Measurements from ENCODE around the gene SEMA5A.

- PRO-cap = no peak
- RRBS, 2 experiments = no CpG with 5 or more reads among the region's 4 CpGs
Observed at GRCh38 chr5:4117676-4117974, 522.0 kb downstream of the IRX1 start.

- PRO-cap = no peak
- RRBS, 2 experiments = no CpG with 5 or more reads among the region's 14 CpGs
Observed at GRCh38 chr5:5271202-5271702, 131.1 kb downstream of the ADAMTS16 start.

DNA sequence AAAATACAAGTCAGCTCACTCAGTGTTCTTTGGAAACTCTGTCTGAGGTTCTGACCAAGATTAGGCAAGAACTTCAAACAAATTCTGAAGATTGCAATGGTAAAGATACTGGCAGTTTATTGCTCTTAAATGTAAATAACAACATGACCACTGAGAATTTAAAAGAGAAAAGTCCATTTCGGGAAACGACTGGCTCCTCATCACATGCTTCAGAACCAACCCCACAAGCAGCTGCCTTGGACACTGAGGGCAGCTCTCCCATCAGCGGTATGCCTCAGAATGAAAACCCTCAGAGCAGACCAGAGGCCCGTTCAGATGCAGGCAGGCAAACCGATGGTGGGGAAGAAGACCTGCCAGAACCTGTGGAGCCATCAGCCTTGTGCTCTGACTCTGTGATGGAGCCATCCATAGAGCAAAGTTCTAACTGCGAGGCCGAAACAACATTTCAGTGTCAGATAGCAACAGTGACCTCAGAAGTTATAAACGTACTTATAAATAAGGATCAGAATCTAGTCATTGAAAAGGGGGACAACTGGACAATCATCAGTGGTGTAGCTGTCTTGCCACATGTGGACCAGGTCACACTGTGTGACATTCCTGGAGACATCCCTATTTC is 40.7 kb downstream of the ICE1 start:
- PRO-cap = no peak
- RRBS, 2 experiments = no CpG with 5 or more reads among the region's 8 CpGs

DNA sequence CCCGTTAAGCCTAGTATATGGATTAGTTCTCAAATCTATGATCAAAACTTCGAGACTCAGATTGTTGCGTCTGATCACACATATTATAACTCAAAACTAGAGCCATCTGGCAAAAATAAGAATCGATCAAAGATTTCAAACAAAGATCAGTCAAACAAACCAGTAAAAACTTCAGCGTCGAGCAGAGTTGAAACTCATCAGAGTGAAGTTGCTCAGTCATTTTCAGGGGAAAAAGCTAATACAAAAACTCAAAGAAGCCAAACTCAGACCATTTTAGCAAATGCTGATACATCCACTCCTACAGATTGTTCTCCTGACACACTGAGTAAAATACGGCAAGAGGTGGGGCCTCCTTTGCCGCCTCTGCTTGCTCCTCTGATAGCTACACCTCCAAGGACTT is 41.4 kb downstream of the ICE1 start:
- PRO-cap = no peak
- RRBS, 2 experiments = no CpG with 5 or more reads among the region's 8 CpGs

- PRO-cap = no peak
- RRBS, 2 experiments = no CpG with 5 or more reads among the region's 3 CpGs
Observed at GRCh38 chr5:5634323-5634630, 211.8 kb downstream of the ICE1 start.

DNA sequence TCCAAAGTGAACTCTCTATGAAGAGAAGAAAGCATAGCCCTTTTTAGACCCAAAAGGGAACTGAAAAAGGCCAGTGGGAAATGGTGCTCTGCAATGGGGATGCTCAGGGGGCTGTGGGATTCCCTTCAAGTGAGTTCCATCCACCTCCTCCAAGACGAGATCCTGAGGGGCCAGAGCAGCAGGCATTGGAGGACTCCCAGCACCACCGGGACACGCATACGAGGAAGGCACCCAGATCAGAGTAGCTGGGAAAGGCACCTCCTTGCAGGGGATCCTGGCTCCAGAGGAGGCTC is 288.3 kb downstream of the MED10 start:
- PRO-cap = no peak
- RRBS, 2 experiments = no CpG with 5 or more reads among the region's 4 CpGs

DNA sequence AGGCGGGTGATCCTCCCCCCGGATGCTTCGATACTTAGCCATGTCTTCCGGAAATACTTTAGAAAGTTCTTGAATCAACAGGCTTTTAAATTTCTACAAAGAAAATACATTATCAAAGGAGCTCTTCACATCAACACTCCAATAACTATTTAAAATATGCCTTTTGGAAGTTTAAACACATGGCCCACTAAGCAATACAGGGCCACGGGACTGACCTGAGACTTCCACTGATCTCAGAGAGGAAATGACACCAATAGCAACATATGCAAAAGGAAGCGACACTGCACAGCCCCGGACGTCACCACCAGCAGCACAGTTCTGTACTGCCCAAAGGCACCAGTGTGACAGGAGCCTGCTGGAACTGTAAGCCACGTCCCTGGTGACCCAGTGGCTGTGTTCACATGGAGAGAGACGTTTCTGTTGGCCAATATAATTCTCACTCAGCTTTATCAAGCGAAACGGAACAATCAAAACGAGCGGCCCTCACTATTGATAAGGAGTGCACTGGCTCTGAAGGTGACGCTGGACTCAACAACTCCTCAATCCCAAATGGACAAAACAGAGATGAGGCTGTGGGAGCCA is 5.7 kb downstream of the MED10 start:
- PRO-cap = no peak
- RRBS, 2 experiments = no CpG with 5 or more reads among the region's 15 CpGs

GRCh38 chr5:6636042-6636942 is 3.1 kb downstream of the SRD5A1 start:
- PRO-cap = no peak
- RRBS, 2 experiments = no CpG with 5 or more reads among the region's 8 CpGs

GRCh38 chr5:6660745-6661130 is 27.5 kb downstream of the SRD5A1 start:
- PRO-cap = no peak
- RRBS, 2 experiments = no CpG with 5 or more reads among the region's 3 CpGs

GRCh38 chr5:6736947-6737418 is 23.8 kb downstream of the TENT4A start:
- PRO-cap = no peak
- RRBS, 2 experiments = no CpG with 5 or more reads among the region's 5 CpGs

- PRO-cap = no peak
- RRBS, 2 experiments = no CpG with 5 or more reads among the region's 13 CpGs
Observed at GRCh38 chr5:6759293-6759916, 46.2 kb downstream of the TENT4A start.

DNA sequence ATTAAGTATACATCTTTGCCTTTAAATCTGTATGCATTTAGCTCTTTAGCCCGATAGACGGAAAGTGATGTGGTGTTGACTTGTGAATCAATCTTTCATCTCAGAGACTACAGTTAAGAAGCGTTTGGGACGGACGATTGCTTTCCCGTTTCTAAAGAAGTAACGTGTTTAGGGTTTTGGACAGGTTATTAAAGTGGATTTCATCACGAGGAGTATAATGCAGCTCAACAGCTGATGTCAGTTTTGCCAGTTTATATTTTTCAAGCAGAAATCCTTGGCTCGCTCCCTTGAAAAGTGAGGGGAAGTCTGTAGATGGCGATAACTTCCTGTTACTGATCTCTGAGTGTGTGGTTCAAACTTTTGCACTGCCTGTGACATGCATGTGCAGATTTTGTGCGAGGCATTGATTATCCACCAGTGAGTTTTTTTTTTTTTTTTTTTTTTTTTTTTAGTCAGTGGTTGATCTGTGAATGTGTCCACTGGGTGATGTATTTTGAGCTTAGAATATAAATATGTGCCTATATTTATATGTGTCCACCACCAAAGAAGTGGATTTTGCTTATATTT is 1.2 kb downstream of the ADCY2 start:
- PRO-cap = no peak
- RRBS, 2 experiments = no CpG with 5 or more reads among the region's 11 CpGs

DNA sequence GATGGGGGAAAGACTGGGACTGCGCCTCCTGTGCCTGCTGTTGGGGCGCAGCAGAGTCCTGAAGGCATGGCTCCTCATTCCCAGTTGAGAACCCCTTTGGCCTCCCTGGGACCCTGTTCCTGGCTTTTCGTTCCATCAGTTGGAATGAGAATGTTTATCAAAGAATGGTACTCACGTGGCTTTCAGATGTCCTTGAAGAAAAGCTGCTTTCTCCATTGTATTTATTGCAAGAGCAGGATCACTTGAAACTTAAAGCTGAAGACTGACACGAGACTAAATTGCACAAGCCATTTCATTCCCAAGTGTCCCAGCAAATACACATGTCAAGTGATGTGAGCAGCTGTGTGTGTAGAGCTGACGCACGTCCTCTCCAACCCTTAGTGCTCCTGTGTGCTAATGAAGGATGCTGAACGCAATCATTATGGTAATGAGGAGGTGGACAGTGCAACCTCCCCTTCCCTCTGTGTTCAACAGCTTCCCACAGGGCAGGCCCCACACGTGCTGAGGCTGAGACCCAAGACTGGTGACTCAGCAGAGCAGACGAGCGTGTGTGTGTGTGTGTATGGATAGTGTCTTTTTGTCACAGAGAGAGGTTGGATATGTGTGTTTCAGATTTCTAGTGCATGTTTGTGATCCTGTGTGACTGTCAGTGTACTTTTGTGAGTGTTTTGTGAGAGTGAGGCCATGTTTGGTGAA is 702.2 kb downstream of the SEMA5A start:
- PRO-cap = no peak
- RRBS, 2 experiments = no CpG with 5 or more reads among the region's 11 CpGs

DNA sequence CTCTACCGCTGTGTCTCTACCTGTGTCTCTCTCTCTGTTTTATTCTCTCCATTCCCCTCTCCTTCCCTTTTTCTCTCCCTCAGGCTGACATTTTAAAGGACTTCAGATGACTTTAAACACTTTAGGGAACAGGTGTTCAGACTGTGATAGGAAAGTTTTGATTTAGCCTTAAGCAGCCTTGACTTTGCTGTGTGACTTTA is 530.8 kb downstream of the SEMA5A start:
- PRO-cap = no peak
- RRBS, 2 experiments = no CpG with 5 or more reads among the region's 1 CpG

- PRO-cap = no peak
- RRBS, 2 experiments = under 1 to 3% methylated on average over 27 to 28 of the region's 95 CpGs
Observed at GRCh38 chr5:9544241-9545550, 1.2 kb downstream of the SEMA5A start.

- PRO-cap = no peak
- RRBS, 2 experiments = 26 to 34% methylated on average over 16 to 23 of the region's 95 CpGs
Observed at GRCh38 chr5:9545923-9547058, at the start of gene SEMA5A. SEMA5A (minus strand) TSS chr5:9546075.

DNA sequence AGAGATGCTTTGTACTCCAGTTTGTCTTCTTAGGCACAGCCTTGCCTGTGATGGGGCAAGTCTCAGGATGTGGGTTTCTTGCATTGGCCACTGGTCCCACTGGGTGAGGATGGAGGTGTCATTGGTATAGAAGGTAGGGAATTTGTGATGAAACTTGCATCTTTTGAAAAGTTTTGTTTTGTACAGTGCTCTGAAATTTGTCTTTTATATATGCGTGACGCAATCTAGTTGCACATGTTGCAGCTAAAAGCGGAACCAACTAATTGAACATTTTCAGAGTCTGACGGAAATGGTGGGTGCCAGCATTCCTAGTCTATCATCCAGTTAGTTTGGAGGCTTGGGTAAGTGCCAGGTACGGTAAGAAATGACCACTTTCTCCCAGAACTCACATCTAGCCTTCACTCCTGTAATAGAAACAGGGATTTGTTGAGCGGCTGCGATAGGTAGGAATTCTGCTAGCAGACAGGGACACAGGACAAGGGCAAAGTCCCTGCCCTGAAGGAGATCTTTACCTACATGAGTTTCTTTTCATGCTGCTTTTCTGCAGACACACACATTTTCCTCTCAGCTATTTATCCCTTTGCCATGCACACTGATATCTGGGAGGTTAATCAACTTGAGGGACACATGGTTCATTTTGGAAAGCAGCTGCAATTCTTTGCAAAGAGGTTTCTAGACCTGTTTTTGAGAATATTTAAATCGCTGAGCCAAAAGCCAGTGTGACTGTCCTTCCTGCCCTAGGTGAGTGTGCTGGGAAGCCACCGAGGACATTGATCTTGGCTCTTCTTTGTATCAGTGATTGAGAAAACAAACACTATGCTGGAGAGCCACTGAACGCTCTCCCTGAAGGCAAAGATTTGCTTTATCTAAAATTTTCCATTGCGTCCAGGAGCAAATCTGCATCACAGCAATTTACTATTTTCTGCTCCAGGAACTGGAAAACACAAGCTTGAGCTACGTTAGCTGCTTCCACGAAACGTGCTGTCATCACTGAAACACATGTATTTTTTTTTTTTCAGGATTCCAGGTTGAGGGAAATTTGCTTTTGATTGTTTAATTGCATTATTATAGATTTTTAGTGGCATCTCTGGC is 89.7 kb downstream of the DAP start:
- PRO-cap = no peak
- RRBS, 2 experiments = no CpG with 5 or more reads among the region's 14 CpGs

GRCh38 chr5:10680417-10681195 is 80.4 kb downstream of the DAP start:
- PRO-cap = no peak
- RRBS, 2 experiments = no CpG with 5 or more reads among the region's 13 CpGs

GRCh38 chr5:12573717-12574299 is 669.6 kb upstream of the CTNND2 start:
- PRO-cap = no peak
- RRBS, 2 experiments = no CpG with 5 or more reads among the region's 32 CpGs

GRCh38 chr5:12574402-12575193 is 670.4 kb upstream of the CTNND2 start:
- PRO-cap = unidirectional peak, plus-strand start at chr5:12574455
- RRBS, 2 experiments = no CpG with 5 or more reads among the region's 50 CpGs